ENCODE results near the genes CAMK2B, PPIA, NACAD and IGFBP3.

- PRO-cap: no peak
- RRBS: 10% methylated on average over 16 of the region's 121 CpGs
These were observed at the start of gene CAMK2B for GRCh38 chr7:44325229-44326328. TSS of gene CAMK2B (minus strand) at chr7:44325594.

- PRO-cap: no peak
- RRBS: no CpG with 5 or more reads among the region's 2 CpGs
These were observed 10.4 kb upstream of the OGDH start for GRCh38 chr7:44595989-44596379.

DNA sequence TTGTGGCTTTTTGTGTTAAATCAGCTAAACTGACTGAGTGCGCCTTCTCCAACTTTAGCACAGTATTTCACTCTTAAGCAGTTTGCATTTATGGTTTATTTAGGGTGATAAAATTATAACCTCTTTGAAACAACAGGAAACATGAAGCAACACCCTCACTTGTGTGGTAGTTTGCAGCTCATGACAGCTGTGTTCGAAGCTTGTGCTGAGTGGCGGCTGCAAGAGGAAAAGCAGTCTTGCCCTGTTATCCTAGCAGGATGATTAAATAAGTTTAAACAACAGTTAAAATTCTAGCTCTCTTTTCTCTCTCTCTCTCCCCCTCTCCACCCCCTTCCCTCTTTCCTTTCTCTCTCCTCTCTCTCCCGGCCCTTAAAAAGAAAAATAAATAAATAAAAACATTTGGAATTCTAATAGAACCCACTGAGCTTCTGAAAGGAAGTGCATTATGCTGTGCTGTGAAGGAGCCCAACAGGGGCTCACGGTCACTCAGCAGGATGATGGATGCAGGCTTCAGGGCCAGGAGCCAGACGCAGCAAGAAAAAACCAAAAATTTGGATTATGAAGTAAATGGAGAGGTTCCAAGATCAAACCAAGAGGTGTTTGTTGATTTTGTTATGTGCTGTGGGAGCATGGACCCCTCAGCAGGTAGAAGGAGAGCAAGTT, 25.2 kb downstream of the OGDH start:
- PRO-cap: no peak
- RRBS: no CpG with 5 or more reads among the region's 6 CpGs

DNA sequence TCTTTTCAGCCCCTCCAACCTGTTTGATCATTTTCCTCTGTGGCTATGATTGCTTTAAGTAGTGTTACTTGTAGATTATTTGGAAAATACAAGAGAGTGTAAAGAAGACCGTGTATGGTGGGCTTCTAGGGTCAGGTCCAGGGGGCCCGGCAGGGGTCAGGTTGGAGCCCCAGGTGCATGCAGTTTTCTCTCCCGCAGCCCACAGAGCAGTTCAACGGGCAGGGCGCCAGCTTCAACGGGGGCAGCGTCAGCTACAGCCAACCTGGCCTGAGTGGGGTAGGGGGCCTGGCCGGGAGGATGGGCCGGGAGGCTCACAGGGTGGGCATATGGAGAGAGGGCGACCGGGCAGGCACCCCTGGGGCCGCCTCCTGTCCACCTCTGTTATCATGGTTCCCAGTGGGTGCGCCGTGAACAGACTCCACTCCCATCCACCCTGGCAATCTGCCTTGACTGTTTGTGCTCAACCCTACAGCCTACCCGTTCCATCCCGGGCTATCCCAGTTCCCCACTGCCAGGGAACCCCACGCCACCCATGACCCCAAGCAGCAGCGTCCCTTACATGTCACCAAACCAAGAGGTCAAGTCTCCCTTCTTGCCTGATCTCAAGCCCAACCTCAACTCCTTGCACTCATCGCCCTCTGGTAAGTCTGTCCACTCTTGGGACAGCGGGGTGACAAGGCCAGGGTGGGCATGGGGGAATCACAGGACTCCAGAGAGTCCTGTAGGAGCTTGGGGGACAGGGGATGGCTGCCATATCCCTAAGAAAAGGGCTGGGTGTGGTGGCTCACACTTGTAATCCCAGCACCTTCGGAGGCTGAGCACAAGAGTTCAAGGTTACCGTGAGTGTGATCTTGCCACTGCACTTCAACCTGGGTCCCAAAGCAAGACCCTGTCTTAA, 11.6 kb downstream of the ZMIZ2 start:
- PRO-cap: no peak
- RRBS: 100% methylated on average over 1 of the region's 22 CpGs

DNA sequence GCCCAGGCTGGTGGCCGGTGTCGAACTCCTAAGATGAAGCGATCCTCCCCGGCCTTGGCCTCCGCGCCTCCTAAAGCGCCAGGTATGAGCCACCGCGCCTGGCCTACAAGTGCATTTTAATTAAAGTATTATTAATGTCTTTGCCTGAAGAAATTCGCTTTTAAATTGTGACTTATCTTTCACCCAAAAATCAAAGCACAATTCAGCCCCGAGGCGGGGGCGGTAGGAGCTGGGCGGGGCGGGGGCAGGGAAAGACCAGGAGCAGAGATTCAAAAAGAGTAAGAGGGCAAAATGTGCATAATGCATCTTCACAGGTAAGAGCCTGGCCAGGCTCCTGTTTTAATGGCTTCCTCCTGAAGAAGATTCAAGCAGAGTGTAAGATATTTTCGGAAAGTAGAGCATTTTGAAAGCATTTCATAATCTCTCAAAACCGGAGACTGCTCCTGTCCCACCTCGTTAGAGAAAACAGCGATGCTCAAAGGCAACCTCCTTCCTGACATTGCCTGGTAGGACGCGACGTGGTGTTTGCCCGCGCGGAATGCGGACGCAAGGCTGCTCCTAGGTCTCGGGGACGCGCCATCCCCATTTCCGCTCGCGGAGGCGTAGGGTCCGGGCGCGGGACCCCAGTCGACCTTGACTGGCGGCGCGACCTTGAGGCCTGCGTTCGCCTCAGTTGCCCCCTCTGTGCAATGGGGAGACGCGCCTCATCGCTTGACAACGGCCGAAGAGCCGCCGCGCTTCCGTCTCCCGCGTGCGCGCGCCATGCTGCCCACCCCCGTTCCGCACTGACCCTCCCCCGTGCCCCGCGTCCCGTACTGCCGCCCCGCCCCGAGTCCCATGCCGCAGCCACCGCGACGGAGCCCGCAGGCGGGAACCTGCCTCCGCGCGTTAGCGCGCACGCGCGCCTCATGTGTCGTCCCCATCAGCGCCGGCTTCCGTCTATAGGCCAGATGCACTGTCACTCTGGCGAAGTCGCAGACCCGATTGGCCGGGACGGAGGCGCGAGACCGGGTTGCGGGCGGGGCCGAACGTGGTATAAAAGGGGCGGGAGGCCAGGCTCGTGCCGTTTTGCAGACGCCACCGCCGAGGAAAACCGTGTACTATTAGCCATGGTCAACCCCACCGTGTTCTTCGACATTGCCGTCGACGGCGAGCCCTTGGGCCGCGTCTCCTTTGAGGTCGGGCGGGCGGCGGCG, at the start of gene PPIA:
Gene PPIA, plus strand, starts transcription at position 1,066 of the 1,196 bp plus-strand sequence.
- PRO-cap: bidirectional peak, plus-strand start at position 586 of the sequence, minus-strand start at position 540 of the sequence; bidirectional peak, plus-strand start at position 1,066 of the sequence, minus-strand start at position 784 of the sequence
- RRBS: 5% methylated on average over 6 of the region's 116 CpGs

- PRO-cap: no peak
- RRBS: no CpG with 5 or more reads among the region's 3 CpGs
These were observed 24.3 kb downstream of the PPIA start for GRCh38 chr7:44820831-44821067.

DNA sequence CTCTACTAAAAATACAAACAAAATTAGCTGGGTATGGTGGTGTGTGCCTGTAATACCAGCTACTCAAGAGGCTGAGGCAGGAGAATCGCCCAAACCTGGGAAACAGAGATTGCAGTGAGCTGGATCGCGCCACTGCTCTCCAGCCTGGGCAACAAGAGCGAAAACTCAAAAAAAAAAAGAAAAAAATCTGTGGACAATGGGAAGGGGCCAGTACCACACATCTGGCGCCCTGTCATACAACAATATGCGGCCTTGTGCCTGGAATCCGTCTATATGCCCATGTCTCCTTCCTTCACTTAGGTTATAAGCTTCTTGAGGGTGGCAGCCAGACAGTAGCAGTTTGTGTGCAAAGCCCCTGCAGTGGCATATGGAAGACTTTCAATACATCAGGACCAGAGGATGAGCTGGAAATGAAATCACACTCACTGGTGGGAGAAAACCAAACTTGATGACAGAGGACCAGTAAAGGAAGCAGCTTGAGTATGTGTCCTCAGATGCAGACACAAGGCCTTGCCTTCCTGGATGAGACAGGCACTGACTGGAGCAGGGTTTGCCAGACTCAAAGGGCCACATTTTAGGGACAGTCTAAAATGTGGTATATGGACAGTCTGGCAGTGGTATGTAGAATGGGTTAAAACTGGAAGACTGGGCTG, 23.6 kb downstream of the H2AZ2 start:
- PRO-cap: no peak
- RRBS: no CpG with 5 or more reads among the region's 7 CpGs

DNA sequence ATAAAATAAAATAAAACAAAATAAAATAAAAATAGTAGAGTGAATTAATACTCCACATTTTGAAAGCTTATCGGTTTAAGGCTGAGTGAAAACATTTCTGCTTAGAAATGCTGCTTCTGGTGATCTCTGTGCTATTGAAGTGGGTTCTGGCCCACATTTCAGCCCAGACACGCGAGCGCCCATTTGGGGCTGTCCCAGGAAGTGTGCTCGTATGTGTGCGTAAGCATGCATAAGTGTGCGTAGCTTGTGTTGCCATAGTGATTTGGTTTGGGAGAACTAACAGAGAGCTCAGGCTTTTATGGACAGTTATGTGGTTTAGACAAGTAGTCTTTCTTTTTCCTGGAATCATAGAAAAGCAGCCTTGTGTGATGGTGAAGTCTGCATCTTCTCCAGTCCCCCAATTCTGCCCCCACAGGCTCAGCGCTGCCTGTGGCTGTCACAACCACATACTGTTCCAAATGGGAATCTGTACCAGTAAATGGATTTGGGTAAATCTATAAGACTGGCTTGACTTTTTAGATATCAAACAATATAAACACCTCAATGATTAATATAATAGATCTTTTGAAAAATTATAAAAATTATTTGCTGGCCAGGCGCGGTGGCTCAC, 29.8 kb upstream of the PURB start:
- PRO-cap: no peak
- RRBS: no CpG with 5 or more reads among the region's 10 CpGs

DNA sequence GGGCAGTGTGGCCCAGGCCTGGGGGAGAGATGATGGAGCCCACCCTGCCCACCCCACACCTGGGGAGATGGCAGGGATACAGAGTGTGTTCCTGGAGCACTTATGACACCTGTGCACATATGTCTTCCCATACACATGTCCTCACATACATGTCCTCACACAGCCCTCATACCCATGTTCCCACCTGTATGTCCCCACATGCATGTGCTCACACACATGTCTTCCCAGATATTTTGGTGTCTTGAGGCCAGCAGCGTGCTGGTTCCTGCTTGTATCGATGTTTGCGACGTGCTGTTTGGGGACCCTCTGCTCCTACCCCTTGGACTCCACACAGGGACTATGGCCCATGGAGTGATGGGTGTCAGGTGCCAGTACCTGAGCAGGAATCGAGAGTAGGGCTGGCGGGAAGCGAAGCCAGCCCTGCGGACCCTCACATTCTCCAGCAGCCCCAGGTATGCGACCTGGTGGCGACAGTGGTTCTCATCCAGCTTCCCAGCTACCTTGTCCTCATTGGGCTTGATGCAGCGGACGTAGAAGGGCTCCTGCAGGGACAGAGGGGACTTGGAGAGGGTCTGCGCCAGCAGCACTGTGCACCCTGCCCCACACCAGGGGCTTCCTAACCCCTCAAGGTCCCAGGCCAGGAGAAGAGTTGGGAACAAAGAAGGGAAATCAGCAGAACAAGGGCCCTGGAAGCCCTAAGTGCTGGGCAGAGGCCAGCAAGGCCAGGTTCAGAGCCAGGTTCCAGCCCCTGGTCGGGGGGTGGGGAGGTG, 12.3 kb downstream of the MYO1G start:
- PRO-cap: no peak
- RRBS: no CpG with 5 or more reads among the region's 14 CpGs

GRCh38 chr7:44967067-44967255, 11.9 kb downstream of the MYO1G start:
- PRO-cap: no peak
- RRBS: no CpG with 5 or more reads among the region's 2 CpGs

DNA sequence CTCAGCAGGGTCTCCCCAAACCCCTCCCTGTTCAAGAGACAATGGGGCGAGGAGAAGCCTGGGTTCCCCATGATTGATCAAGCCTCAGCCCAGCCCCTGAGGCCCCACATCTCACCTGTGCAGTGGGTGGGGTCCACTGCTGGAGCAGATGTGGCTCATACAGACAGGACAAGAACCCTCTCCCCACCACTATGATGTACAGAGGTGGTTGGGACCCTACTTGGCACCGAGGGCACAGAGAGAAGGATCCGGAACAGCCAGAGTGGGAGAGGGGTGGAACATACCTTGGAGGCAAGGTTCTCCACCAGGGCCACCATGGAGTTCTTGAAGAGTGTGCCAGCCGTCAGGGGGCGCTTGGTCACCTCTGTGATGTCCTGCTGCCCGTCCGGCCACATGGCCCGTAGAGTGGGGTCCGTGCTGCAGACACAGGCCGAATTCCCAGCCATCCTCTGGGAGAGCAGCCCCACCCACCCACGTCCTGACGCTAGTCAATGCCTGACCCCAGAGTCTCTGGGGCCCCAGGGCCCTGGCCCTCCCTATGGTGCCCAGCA, 11.4 kb downstream of the MYO1G start:
- PRO-cap: no peak
- RRBS: no CpG with 5 or more reads among the region's 12 CpGs

- PRO-cap: no peak
- RRBS: 83% methylated on average over 5 of the region's 22 CpGs
These were observed 8.2 kb downstream of the MYO1G start for GRCh38 chr7:44970458-44971190.

GRCh38 chr7:45001732-45002757, 2.0 kb downstream of the CCM2 start:
- PRO-cap: no peak
- RRBS: no CpG with 5 or more reads among the region's 13 CpGs

DNA sequence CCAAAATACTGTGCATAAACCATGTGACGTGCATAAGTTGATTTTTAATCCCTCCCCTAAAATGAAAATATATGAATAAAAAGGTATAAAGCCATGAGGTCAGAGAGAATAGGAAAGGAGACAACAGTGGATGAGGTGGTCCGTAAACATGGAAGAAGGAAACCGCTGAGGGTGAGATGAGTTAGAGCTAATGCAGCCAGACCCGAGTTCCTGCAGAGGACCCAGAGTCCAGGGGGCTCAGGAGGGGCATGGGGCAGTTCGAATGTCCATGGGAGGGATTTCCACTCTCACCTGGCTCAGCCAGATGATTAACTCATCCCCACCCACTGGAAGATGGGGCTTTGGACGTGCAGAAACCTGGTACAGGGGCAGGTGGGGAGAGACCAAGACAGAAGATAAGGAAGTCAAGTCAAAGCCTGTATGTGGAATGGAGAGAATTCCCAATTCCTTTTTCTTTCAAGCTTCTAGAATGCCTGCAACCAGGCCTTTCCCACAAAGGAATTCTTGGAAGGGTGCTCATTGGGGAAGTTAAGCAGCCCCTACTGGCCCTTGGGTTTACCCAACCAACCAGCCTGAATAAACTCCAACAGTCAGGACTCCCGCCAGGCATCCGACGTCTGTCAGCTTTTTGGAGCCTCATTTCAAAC, 39.0 kb downstream of the CCM2 start:
- PRO-cap: no peak
- RRBS: no CpG with 5 or more reads among the region's 9 CpGs

DNA sequence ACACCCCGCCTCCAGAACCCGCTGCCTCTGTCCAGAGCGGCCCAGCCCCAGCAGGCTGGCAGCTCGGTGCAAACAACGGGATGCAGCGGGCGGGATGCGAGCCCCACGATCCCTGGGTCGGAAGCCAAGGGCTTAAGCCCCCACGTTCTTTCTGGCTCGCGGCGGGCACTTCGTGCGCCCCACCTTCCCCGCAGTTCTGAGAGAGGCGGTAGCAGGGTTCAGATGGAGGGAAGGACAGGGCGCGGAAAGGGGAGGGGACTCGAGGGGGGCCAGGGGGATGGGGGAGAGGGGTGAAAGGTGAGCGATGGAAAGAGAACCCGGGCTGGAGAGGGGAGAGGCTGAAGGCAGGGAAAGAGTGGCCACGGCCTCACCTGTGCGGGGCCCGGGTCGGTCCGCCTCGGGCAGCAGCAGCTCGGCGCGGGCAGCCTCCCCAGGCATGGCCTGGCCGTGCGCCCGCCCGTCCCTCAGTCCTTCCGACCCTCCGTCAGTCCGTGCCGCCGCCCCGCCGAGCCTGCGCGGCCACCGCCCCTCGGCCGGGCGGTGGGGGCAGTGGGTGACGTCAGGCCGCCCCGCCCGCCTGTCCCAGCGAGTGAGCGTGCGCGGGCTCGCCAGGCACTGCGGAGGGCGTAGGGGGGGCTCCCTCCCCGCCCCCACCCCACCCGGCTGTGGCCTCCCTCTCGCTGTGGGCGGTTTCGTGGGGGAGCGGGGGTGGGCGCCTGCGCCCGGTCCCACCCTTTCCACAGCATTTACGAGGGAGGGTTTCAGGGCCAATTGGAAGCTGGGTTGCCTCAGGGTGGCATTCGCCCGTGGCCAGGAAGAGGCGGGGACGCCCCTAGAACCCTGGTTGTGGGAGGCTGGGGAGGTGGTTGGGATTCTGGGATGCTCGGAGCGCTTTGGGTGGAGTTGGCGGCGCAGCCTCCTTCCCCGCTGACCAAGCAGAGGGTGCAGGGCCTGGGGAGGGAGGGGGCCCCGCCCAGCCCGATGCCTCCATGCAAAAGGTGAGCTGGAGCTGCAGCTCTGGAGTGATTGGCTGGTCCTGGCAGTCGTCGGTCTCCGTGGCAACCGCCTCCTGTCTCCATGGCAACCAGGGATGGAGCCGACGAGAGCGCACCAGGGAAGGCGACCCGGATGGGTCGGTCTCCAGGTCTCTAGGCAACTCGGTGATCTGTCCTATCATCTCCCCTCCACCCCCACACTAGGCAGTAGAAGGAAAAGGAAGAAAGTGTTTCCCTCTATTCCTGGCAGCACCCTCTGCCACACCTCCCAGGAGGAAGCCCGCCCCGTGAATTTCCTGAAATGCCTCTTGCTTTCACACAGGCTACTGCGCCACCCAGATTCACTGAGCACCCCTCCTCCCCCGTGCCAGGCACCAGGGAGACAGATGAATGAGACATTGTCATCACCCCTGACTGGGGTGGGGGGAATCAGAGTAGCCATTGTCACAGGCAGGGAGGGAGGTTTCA, at the start of gene NACAD:
Gene NACAD, minus strand, starts transcription at position 513 of the 1,463 bp plus-strand sequence.
- PRO-cap: no peak
- RRBS: 29% methylated on average over 13 of the region's 96 CpGs

DNA sequence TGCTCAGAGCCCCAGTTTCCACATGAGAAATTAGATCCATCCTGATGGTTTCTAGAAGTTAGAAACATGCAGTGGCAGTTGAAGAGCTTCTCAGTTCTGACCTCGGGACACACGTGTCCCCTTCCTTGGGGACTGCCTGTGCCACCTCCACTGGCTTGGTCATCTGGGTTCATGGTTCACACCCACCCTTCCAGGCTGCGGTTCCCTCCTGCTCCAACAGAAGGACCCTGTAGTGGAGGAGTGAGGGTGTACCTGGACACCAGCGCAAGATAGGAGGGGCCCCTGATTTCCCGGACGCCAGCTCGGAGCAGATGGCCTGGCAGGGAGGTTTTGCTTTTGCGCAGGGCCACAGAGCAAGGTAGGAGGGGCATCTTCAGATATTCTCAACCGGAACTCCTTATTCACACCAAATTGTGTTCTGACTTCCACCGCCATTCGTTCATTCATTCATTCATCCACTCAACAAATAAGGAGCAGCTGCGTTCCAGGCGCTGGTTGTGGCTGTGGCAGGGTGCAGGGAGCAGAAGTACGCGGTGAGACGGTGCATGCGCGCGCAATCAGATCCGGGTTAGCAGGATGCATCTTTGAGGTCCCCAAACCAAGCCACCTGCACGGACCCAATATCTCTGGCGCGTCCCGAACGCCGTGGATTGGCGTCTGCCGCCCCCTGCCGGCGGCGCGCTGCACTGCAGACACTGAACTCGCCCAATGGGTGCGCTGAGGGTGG, 102.1 kb downstream of the RAMP3 start:
- PRO-cap: no peak
- RRBS: 36% methylated on average over 11 of the region's 34 CpGs

- PRO-cap: no peak
- RRBS: no CpG with 5 or more reads among the region's 14 CpGs
These were observed 127.6 kb downstream of the ADCY1 start for GRCh38 chr7:45701645-45702261.

- PRO-cap: no peak
- RRBS: 29% methylated on average over 1 of the region's 6 CpGs
These were observed 3.2 kb upstream of the IGFBP1 start for GRCh38 chr7:45885081-45885557.

DNA sequence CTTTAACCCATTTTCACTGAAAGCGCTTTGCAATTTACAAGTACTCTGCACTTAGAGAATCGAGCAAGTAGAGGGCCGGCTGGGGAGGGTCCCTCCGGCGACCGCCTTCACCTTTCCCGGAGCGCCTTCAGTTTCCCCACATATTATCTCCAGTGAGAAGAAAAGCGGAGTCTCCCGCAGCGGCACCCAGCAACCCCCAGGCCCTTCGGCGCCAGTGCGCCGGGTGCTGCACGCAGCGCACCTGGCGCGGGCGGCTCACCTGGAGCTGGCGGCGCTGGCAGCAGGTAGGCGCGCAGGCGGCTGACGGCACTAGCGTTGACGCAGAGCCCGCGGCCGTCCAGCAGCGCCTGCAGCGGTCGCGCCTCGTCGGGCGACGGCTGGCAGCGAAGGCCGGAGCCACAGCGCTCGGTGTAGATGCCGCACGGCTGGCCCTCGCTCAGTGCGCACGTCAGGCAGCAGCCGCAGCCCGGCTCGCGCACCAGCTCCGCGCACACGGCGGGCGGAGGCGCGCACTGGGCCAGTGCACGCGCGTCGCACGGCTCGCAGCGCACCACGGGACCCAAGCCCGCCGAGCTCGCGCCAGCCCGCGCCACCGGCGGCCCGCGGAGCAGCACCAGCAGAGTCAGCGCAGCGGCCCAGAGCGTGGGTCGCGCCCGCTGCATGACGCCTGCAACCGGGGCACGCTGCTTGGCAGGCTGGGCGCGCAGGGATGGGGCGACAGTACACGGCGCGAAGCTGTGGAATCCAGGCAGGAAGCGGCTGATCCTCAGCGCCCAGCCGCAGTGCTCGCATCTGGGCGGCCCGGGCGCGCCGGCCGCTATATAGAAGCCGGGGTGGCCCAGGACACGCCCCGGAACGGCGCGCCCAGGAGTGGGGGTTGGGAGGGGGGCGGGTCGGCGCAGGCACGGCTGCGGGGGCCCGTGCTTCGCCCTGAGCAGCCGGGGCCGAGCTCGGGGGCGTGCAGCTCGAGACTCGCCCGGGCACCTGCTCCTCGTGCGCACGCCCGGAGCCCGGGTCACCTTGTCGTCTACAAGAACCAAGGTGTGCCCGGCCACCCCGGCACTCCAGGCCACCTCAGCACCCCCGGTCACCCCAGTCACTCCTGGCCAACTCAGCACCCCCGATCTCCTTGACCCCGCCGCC, at the start of gene IGFBP3:
Gene IGFBP3, minus strand, starts transcription at position 794 of the 1,143 bp plus-strand sequence.
- PRO-cap: unidirectional peak, minus-strand start at position 794 of the sequence
- RRBS: 17% methylated on average over 63 of the region's 134 CpGs

GRCh38 chr7:46220152-46220634, 299.1 kb upstream of the IGFBP3 start:
- PRO-cap: no peak
- RRBS: no CpG with 5 or more reads among the region's 7 CpGs